ENCODE measurements around the genes GPR88, EEIG2 and ELAPOR1.

GRCh38 chr1:100537987-100538588 lies at the start of gene GPR88:
Gene GPR88, plus strand, starts transcription at chr1:100538139.
- RRBS = no CpG with 5 or more reads among the region's 9 CpGs

- RRBS = no CpG with 5 or more reads among the region's 6 CpGs
Observed at GRCh38 chr1:100720276-100721198, 995 bp downstream of the VCAM1 start.

DNA sequence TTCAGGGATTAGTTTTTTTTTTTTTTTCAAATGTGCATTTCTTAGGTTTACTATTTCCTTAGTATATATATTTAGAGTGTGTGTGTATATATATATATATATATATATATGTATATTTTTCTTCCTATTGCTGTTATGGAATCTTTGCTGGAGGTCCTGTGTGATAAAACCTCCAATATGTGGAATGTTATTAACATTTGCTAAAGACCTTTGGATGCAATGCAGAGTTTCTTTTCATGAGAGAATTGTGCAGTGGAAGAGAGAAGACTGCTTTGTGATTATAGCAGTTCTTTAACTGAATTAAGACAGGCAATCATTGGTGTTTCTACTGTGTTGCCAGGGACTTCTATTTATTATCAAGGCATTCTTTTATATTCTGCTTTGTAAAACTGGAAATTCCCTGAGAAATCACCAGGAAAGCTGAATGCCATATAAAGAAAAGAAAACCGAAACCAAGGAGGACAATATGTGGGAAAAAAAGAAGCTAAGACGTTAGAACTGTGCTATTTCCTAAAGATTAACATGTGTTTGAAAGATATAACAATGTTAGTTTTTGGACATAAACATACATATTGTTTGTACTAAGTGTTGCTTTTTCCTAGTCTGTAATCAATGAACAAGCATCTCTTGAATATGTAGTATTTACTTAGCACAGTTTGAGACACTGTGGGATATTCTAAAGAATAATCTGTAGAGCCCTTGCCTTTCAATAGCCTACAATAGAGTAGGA lies 47.3 kb downstream of the EXTL2 start:
- RRBS = no CpG with 5 or more reads among the region's 2 CpGs

GRCh38 chr1:101148893-101149378 lies 87.9 kb upstream of the S1PR1 start:
- RRBS = no CpG with 5 or more reads among the region's 3 CpGs

- RRBS = no CpG with 5 or more reads among the region's 3 CpGs
Observed at GRCh38 chr1:103530199-103530764, 4.8 kb downstream of the RNPC3 start.

DNA sequence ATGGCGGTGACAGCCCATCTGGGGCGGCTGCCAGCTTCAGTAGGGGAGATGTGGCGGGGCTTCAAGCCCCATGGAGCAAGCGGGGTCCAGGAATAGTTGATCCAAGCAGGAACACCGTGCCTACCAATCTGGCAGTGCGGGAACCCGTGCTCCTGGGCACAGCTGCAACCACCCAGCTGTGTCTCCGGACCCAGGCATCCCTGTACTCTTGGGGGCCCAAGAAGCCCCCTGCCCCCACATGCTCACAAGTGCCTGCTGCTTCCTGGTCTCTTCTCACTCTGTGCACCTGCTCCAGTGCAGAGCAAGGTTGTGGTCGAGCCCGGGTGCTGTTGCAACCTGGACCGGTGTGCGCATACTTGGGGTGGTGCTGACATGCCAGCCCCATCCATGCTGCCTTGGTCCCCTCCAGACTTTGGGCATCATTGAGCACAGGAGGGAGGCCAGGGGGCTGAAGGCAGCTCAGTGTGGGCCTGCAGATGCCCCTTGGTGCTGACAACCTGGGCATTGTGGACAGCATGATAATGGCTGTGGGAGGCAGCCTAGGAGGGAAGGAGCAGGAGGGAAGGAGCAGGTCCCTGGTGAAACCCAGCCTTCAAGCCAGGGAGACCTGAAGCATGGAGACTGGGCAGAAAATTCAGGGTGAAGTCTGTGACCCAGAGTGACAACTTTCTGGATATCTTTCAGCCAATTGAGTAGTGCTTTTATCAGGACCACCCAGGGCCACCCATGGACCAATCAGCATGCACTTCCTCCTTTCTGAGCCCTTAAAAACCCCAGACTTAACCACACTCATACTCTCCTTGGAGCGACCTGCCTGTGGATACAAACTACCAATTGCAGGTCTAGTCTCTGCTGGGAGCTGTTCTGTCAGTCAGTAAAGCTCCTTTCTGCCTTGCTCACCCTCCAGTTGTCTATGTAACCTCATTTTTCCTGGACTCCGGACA lies 1183.0 kb downstream of the AMY1C start:
- RRBS = no CpG with 5 or more reads among the region's 14 CpGs

DNA sequence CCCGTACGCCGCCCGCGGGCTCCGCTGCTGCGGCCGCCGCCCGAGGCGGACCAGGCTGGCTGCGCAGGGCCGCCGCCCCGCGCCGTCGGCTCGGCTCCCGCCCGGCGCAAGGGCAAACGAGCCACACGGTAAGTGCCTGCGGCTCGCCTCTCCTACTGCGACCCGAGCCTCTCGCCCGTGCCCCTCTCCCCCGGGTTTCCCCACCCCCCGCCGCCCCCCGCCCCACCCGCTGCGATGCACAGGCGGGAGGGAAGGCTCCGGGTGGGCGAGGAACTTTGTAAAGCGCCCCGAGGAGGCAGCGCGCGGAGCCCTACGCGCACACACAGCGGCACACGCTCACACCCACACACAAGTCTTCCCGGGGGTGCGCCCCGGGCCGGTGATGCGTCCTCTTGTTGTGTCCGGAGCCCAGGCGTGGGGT lies 503 bp downstream of the NTNG1 start:
- RRBS = 1% methylated on average over 19 of the region's 55 CpGs

DNA sequence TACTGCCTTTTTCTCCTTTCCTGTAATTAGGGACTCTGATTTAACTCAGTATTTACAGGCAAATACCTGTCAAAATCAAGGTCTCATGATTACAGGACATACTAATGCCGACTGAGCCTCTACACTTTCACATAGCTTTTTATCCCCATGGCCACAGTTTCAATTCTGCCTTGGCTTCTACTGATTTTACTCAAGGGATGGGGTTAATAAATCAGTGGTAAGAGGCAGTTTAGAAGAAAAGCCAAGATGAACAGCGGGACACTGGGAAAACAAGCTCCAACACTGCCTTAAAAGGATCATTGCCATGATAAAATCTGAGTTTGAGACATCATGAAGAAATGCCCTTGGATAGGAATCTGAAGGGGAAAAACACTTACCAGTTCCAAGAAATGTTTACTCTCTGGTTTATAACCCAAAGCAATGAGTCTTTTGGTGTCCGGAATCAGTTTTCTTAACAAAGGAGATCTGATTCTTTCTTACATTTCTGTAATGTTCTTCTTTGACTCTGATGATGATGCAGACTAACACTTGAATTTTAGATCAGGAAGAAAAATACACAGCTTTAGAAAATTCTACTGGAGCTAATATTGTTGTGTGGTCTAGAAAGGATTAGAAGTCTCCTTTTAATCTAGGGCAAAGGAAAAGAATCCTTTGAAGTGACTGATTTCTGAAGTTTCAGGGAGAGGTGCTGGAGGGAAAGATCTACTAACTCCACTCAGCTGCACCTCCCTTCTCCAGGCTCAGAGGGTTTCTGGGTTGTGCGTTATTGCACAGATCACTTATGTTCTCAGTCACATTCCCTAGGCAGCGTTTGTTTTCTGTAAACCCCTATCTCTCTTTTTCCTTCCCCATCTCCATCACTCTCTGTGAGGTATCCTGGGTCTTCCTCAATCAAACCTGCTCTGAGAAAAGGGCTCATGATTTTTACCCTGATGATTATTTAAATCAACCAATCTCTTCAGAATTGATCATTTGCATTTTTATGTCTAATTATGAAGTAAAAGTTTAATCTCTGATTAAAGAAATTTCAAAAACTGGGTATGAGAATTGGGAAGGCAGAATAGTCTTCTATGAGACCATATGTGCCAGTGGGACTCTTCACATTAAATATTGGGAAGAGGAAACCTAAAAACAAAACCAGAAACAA lies 338.2 kb downstream of the VAV3 start:
- RRBS = no CpG with 5 or more reads among the region's 5 CpGs

GRCh38 chr1:108049950-108050640 lies 85.1 kb upstream of the VAV3 start:
- RRBS = no CpG with 5 or more reads among the region's 5 CpGs

GRCh38 chr1:108106185-108106580 lies 94.0 kb downstream of the SLC25A24 start:
- RRBS = no CpG with 5 or more reads among the region's 3 CpGs

GRCh38 chr1:108559579-108560698 lies at the start of gene EEIG2:
Gene EEIG2, plus strand, starts transcription at chr1:108560100.
- RRBS = under 1% methylated on average over 21 of the region's 110 CpGs

DNA sequence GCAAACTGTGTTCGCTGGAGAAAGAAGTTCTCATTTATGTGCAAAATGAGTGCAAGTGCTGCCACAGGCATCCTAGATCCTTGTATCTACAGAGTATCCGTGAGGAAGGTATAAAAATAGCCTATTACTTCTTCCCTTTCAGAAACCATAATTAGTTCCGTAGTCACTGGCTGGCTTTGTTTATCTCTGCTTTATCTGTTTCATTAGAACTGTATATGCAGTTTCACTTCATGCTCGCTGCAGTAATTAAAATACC lies 40.6 kb downstream of the EEIG2 start:
- RRBS = no CpG with 5 or more reads among the region's 4 CpGs

DNA sequence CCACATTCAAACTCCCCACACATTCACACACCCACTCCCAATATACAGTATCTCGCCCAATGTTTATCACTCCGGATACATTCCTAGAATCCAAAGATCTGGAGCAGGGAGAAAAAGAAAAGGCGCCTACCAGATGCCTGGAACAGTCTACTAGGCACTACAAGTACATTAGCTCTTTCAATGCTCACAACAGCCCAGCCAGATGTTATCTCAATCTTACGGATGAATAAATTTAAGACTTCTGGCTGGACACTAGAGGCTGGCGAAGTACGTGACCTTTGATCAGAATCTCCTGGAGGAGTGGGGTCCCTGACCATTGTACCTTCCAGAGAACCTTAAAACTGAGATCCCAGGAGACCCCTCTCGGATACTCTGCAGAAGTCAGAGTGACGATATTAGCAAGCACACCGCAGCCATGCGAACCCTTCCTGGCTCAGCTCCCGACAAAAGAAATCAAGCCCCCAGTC lies 460 bp upstream of the PRPF38B start:
- RRBS = no CpG with 5 or more reads among the region's 11 CpGs

DNA sequence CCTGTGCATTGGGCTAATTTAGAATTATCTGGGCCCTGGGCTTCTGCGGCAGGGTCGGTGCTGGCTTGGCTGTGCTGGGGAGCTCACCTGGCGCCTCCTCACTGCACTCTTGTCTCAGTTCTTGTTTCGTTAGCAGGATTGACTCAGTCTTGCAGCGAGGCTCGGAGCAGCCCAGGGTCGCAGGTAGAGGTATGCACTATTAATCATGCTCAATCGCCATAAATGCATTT lies 1.3 kb downstream of the PRPF38B start:
- RRBS = no CpG with 5 or more reads among the region's 8 CpGs

DNA sequence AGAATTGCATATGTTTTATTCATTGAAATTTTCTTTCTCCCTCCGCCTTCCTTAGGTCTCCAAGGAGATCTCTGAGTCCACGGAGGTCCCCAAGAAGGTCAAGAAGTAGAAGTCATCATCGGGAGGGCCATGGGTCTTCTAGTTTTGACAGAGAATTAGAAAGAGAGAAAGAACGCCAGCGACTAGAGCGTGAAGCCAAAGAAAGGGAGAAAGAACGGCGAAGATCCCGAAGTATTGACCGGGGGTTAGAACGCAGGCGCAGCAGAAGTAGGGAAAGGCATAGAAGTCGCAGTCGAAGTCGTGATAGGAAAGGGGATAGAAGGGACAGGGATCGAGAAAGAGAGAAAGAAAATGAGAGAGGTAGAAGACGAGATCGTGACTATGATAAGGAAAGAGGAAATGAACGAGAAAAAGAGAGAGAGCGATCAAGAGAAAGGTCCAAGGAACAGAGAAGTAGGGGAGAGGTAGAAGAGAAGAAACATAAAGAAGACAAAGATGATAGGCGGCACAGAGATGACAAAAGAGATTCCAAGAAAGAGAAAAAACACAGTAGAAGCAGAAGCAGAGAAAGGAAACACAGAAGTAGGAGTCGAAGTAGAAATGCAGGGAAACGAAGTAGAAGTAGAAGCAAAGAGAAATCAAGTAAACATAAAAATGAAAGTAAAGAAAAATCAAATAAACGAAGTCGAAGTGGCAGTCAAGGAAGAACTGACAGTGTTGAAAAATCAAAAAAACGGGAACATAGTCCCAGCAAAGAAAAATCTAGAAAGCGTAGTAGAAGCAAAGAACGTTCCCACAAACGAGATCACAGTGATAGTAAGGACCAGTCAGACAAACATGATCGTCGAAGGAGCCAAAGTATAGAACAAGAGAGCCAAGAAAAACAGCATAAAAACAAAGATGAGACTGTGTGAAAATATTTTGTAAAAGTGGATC lies 7.3 kb downstream of the PRPF38B start:
- RRBS = no CpG with 5 or more reads among the region's 31 CpGs

- RRBS = no CpG with 5 or more reads among the region's 8 CpGs
Observed at GRCh38 chr1:108722176-108722799, 9.6 kb downstream of the FNDC7 start.

DNA sequence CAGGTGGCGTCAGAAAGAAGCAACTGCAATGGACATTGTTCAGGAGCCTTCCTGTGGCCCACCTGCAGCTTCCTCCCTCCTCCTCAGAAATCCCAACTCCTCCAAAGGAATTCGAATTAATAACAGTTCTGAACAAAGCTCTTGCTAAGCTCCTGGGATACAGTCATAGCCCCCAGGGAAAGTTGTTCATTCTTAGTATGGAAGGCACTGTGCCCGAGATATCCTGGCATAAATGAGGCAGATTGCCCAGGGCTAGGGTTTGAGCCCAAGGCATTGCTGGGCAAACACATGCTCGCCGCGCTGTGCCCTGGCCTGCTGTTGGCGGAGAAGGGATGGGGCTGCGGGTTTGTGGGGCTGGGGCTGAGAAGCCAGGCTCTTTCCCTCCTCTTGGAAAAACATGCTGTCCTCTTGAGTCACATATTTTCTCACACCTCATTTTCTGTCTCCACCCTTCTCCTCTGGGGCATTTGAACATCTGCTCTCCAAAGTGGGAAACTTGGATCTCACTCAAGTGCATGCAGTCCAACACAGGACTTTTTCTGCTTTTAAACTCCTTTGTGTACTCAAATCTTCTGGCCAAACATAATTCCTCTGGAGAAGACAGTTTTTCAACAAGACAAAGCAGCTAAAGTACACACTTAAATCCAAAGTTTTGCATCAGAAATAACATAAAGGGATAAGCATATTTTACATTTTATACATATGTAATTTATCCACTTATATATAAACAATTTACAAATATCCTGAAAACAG lies 28.4 kb downstream of the AKNAD1 start:
- RRBS = no CpG with 5 or more reads among the region's 8 CpGs

DNA sequence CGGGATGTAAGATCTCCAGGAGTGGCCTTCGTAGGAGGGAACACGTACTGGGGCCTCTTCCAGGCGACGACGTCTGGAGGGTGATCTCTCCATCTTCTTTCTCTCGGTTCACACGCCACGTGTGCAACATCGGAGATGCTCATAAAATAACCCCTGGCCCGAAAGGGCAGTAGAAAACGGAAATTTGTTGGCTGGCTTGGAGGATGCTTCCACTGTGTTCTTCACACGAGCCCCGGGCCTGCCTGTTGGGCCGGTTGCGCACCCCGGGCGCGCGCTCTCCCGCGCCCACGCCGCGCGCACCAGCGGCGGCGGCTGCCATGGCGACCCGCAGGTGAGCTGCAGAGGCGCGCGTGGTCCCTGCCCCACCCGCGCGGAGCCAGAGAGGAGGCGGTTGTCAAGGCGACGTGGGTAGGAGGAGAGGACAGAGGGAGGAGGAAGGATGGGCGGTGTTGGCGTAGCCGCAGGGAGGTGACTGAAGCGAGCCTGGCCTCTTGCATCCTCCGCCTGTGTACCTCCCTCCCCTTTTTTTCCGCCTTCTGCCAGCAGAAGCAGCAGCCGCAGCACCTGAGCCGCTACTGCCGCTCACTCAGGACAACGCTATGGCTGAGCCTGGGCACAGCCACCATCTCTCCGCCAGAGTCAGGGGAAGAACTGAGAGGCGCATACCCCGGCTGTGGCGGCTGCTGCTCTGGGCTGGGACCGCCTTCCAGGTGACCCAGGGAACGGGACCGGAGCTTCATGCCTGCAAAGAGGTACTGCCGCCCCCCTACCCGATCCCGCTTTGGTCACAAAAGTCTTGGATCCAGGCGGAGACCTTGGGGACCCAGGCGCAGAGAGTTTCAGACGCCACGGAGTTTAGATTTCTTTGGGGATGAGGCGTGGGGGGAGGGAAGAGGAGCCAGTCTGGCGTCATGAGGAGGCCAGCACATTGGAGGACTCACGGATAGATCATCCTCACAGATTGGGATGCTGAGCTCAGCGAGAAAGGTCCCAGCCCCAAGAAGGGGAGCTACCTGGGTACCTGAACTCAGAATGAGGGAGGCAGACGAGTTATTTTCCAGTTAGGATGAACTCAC lies at the start of gene ELAPOR1:
ELAPOR1 (plus strand) TSS at position 531 of the 1,076 bp plus-strand sequence.
- RRBS = 2% methylated on average over 5 of the region's 69 CpGs

DNA sequence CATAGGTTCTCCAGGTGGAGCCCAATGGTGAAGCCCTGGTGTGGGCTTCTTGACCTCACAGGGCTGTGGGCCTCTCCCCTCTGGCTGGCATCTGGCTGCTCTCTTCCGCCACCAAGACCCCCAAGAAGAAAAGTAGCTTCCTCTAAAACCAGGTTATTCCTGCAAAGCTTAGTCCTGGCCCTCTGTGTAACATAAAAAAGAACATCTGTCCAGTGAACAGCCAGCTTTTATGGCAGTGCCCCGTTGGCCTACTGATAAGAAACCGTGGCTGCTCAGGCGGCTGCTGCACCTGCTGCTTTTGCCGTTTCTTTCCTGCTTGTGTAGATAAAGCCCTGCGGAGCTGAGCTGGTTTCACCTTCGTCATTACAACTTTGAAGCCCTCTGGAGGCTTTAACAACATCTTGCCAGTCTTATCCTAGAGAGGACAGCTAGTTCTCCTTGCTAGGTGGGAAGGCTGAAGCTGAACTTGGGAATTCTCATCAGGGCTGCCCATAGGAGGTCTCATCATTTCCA lies 20.5 kb downstream of the ELAPOR1 start:
- RRBS = no CpG with 5 or more reads among the region's 7 CpGs

DNA sequence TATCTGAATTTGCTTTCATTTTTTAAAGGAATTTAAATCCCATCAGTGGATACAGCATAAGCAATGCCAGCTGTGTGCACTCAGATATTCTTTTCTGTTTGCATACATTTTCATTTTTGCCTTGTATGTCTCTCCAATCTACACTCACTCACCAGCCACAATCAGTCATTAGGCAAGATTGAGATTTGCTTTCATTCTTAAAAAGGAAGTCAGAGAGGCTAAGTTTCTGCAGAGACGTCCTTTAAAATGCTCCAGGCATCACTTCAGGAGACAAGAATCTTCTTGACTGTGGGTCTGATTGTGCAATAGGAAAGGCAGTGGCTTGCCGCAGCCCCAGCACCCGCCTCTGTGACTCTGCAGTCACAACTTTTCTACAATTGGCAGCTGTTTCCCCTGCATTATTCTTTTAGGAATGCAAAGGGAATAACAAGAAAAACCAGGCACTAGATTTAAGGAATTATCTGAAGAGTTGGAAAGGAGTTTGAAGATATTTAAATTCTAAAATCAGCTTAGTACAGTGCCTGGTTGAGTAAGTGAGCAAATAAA lies 48.4 kb downstream of the ELAPOR1 start:
- RRBS = no CpG with 5 or more reads among the region's 3 CpGs